Measurements from ENCODE around the gene NAALAD2.

GRCh38 chr11:86675991-86676239 is 124.4 kb upstream of the PRSS23 start:
- PRO-cap, 3 experiments: no peak in any of the 3 experiments
- RAMPAGE, long total RNA: no peak
- RRBS, 2 experiments: no CpG with 5 or more reads among the region's 1 CpG

GRCh38 chr11:86702294-86702766 is 98.0 kb upstream of the PRSS23 start:
- PRO-cap, 3 experiments: no peak in any of the 3 experiments
- RAMPAGE, long total RNA: no peak
- RRBS, 2 experiments: no CpG with 5 or more reads among the region's 3 CpGs

DNA sequence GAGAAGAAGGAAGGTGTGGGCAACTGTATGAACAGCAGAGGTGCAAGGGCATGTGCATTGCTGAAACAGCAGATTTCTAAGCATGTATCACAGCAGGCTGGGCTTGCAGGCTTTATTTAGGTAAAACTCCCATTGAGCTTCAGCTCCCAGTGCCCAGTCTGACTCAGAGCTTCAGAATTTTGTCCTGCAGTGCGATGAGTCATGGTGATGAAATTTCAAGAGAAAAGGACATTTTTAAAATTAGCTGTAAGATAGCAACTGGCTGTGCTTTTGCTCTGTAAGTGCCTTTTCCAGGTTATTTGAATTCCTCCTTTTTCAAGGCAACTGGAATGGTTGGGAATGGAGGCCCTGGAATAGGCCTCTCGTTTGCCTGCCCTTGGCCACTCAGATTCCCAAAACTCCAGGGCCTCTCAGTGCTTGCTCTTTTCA is 59.7 kb upstream of the PRSS23 start:
- PRO-cap, 3 experiments: no peak in any of the 3 experiments
- RAMPAGE, long total RNA: no peak
- RRBS, 2 experiments: no CpG with 5 or more reads among the region's 2 CpGs

GRCh38 chr11:86805718-86806478 is 5.6 kb downstream of the PRSS23 start:
- PRO-cap, 3 experiments: no peak in any of the 3 experiments
- RAMPAGE, long total RNA: no peak
- RRBS, 2 experiments: no CpG with 5 or more reads among the region's 4 CpGs

GRCh38 chr11:86919606-86920079 is 35.6 kb downstream of the FZD4 start:
- PRO-cap, 3 experiments: no peak in any of the 3 experiments
- RAMPAGE, long total RNA: no peak
- RRBS, 2 experiments: no CpG with 5 or more reads among the region's 6 CpGs

DNA sequence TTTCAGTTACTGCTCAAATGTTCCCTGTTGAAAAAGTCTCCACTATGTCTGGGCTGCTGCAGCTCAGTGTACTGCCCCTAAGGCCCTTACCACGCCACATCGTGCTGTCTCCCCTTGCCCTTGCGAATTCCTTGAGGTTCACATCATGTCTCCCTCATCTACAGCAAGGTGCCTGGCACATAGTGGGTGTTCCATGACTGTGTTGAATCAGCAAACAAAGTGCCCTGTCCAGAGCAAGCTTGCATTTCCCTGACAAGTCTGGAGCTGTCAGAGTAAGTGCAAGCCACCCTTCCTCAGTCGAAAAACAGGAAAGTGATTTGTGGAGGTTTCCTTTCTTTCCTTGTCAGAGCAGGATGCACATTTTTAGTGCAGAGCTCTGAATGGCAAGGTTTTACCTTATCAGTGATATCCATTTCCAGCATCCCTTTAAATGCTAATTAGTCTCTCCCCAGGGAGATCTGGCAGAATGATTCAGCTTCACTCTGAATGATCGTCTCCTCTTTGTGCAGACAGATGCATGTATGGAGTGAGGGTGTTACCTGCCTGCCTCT is 331.2 kb downstream of the TMEM135 start:
- PRO-cap, 3 experiments: no peak in any of the 3 experiments
- RAMPAGE, long total RNA: no peak
- RRBS, 2 experiments: no CpG with 5 or more reads among the region's 5 CpGs

GRCh38 chr11:90134179-90135479 is at the start of gene NAALAD2:
NAALAD2 (plus strand) TSS chr11:90134663.
- PRO-cap, 3 experiments: no peak in any of the 3 experiments
- RAMPAGE, long total RNA: no peak
- RRBS, 2 experiments: 3 to 5% methylated on average over 4 of the region's 38 CpGs

DNA sequence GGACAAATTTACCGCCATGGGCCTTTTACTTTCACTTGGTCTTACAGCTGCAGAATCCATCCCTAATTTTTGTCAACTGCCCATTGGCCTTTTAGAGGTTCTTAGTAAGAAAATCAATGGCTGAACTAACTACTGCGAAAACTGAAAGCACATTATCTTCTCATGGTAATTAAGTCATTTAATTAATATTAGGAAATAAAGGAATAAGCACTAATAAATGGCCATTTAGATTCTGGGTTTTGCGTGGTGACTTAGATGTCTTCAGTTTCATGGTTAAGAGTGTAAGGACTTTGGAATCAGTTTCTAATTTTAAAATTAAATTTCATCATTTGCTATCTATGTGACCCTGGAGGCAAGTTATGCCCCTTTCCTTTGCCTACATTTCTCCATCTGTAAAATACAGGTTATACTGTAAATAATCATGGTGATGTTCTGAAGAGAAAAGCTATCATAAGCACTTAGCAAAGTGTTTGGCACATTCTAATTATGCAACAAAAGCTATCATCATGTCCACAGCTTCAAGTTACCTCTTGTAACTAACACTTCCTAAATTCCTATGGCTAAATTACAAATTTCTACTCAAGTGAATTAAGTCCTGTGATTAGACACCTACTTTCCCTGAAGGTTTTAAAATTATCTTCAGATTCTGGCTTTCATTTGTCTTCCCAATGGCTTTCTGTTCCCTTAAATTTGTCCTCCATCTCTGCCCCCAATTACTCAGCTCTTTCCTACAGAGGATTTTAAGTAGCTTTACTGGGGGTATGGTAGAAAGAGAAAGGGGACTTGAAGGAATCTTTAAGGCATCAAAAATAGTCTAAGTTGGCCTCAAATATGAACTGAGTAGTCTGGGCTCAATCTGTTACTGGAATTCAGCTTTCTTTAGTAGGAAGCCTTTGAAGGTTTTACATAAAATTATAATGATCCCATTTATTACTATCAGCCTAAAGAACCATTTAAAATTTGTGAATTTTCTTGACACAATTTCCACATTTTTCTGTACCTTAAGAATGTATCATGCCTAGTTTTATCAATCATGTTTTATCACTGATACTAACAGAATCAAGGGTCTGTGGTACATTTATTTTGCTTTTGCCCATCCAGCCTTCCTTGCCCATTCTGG is 26.3 kb downstream of the CHORDC1 start:
- PRO-cap, 3 experiments: no peak in any of the 3 experiments
- RAMPAGE, long total RNA: no peak
- RRBS, 2 experiments: no CpG with 5 or more reads among the region's 3 CpGs

- PRO-cap, 3 experiments: no peak in any of the 3 experiments
- RAMPAGE, long total RNA: no peak
- RRBS, 2 experiments: no CpG with 5 or more reads among the region's 23 CpGs
These were observed 17.3 kb upstream of the CHORDC1 start for GRCh38 chr11:90239879-90240784.

GRCh38 chr11:91849645-91849890 is 375.1 kb upstream of the FAT3 start:
- PRO-cap, 3 experiments: no peak in any of the 3 experiments
- RAMPAGE, long total RNA: no peak
- RRBS, 2 experiments: no CpG with 5 or more reads among the region's 2 CpGs

- PRO-cap, 3 experiments: no peak in any of the 3 experiments
- RAMPAGE, long total RNA: no peak
- RRBS, 2 experiments: no CpG with 5 or more reads among the region's 9 CpGs
These were observed 13.5 kb downstream of the SMCO4 start for GRCh38 chr11:93529485-93530240.

DNA sequence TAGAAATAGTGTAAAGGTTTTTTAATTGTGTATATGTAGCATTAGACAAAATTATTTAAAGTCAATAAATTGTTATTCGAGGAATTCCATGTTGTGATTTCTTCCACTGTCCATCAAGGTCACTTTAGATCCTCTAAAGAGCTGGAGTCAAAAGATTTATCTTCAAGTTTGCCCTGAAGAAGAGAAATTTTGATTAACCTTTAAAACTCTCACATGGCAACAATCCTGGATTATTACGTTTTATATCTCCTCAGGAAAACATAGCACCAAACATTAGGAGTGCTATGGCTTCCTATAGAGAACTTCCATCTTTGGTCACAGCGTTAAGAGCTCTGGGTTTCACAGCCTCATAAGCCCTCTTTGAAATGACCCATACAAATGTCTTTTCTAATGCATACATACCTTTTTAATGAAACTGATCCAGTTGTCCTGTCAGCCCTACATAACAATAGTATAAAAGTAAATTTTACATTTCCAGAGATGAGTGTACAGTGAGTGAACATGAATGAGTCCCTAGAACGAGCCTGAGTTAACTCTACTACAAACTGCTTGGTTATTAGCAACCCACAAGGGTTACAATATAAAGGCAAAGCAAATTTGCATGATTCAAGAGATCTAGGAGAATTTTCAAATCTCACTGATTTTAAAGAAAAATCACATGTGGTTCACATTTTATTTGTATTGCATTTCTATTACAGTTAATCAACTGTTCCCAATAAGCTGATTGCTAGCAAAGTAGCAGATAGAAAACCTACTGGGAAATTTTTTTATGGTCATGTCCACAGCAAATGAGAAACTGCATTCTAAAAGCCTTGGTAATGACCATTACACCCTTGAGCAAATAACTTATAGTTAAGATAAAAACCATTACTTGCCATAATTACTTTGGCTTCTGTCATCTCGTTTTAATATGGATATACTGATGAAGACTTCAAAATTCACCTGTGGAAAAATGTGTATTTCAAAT is 10.7 kb downstream of the TAF1D start:
- PRO-cap, 3 experiments: no peak in any of the 3 experiments
- RAMPAGE, long total RNA: no peak
- RRBS, 2 experiments: no CpG with 5 or more reads among the region's 5 CpGs

DNA sequence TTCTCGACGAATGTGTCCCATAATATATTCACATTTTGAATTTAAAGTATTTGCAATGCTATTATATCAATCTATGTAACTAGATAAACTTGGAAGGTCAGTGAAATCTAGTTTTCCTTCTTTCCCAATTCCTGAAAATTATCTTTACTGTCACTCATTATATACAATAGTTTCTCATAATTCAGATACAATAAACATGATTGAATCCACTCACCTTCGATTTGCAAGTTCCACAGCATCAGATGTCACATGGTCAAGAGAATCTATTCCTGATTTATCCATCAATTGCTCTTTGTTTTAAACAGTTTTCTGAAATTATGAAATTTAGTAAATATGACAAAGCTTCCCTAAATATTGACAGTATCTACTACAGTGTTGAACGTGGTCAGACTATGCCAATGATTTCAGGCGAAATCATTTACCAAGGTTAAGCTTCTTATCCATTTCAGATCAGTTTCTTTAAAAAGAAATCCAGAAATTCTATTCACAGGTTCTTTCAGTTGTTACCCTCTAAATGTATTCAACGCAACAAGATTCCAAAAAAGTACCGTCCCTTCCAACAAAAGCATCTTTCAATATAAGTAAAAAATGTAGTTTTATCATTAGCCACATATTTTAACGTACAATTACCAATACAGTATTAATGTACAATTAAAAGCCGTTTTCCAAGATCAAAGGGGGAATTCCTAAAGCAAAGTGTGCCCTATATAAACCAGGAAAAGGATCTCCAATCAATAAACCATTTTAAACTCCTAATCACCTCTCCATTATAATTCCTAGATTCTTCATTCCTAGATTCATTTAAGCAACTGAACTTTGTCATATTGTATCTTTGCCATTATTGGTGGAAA is 2.0 kb downstream of the TAF1D start:
- PRO-cap, 3 experiments: no peak in any of the 3 experiments
- RAMPAGE, long total RNA: no peak
- RRBS, 2 experiments: no CpG with 5 or more reads among the region's 9 CpGs

GRCh38 chr11:94925328-94925764 is 48.0 kb downstream of the CWC15 start:
- PRO-cap, 3 experiments: no peak in any of the 3 experiments
- RAMPAGE, long total RNA: no peak
- RRBS, 2 experiments: no CpG with 5 or more reads among the region's 6 CpGs

- PRO-cap, 3 experiments: peak in 3 of 3 experiments; most common plus-strand start chr11:95068844 (in 2); most common minus-strand start chr11:95068666 (in 1)
- RAMPAGE, long total RNA: no peak
- RRBS, 2 experiments: no CpG with 5 or more reads among the region's 7 CpGs
These were observed 1.7 kb downstream of the SRSF8 start for GRCh38 chr11:95068322-95068958.

GRCh38 chr11:95088846-95089326 is 760 bp upstream of the ENDOD1 start:
- PRO-cap, 3 experiments: no peak in any of the 3 experiments
- RAMPAGE, long total RNA: no peak
- RRBS, 2 experiments: no CpG with 5 or more reads among the region's 5 CpGs

DNA sequence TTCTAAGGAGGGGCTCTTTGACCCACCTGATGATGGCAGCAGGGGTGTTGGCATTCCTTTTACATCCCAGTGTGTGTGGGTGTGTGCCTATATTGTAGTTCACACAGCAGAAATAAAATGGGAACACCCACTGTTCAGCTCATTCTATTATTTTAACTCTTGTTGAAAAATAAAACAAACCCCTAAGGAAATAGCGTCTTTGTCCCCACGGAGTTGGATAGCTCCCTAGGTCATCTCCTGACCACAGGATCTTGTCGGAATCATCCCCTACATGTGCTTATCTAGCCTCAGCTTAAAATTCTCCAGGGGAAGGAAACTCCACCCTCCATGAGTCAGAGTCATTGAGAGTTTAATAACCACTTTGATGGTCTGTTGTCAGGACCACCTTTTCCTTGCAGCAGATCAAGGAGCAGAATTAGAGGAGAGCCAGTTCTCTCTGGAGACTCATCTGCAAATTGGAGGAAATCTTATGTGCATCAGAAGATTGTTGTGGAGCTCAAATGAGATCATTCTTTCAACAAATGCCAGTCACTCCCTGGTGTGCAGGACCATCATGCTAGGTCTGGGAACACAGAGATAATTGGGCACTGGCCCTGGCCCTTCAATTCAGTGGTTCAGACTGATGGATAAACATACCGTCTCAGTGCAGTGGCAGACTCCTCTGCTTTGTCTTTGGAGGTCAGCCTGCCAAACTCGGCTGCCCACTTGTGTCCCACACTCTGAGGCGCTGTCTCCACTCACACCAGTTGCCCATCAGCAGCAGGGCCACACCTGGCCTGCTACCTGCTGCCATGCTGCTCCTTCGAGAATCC is 19.5 kb downstream of the ENDOD1 start:
- PRO-cap, 3 experiments: peak in 1 of 3 experiments; most common minus-strand start position 253 of the sequence (in 1)
- RAMPAGE, long total RNA: no peak
- RRBS, 2 experiments: no CpG with 5 or more reads among the region's 7 CpGs

DNA sequence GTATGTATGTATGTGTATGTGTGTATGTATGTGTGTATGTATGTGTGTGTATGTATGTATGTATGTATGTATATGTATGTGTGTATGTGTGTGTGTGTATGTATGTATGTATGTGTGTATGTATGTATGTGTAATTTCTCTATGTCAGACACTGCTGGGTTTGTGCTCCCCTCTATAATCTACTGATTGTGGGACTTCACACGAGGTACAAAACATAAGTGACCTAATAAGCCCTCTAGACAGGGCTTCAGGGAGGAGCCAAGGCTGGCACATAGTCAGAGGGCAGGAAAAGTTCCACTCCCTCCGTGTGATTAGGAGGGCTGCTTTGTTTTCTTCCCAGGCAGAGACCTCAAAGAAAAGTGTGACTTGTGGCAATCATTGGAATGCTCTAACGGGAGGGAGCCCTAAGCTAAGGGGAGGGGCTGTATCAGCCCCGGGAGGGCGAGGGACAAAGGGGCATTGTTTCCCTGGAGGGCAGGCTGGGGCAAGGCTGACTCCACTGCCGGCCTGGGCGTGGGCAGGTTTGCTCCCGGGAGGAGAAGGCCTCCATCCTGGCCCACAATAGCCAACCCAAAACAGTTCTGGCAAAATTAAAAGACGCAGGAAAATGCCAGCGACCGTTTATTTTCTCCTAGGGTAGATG is 59.9 kb downstream of the ENDOD1 start:
- PRO-cap, 3 experiments: no peak in any of the 3 experiments
- RAMPAGE, long total RNA: no peak
- RRBS, 2 experiments: 7 to 11% methylated on average over 3 of the region's 11 CpGs

- PRO-cap, 3 experiments: no peak in any of the 3 experiments
- RAMPAGE, long total RNA: no peak
- RRBS, 2 experiments: no CpG with 5 or more reads among the region's 6 CpGs
These were observed 34.5 kb downstream of the SESN3 start for GRCh38 chr11:95196389-95197062.

DNA sequence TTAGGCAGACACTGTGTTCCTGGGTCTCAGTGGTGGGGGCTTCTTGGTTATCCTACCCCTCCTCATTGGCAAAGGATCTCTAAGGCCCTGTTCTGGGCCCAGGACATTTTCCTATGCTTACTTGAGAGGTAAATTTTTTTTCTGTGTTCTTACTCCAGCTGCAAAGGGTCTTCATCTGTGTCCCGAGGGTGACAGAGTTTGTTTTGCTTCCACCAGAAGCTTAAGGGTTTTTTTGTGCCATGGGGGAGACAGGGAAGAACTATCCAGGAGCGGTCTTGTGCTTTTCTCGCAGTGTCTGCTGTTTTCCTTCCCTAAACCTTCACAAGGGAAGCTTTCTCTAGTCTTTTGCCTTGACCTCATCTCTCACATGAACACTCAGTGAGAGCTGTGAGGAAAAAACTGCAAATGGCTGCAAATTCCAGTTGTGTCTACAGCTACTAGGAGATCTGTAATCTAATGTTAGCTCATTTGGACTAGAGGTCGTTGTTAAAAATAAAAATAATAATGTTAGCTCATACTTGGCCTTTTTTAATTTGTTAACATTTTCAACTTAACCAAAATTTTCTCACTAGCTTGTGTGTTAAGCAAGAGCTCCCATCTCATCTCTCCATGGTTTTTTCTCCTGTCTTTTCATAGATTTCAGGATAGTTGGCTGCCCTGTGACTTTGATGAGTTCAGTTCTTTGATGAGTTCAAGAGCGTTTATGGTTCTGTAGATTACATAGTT is 264.7 kb upstream of the SESN3 start:
- PRO-cap, 3 experiments: no peak in any of the 3 experiments
- RAMPAGE, long total RNA: no peak
- RRBS, 2 experiments: no CpG with 5 or more reads among the region's 5 CpGs